Cardiac septum (tissue), 1 donor: ENCODE measurements around a stretch of chr1.

- PRO-cap: bidirectional peak, plus-strand start at chr1:234533227, minus-strand start at chr1:234533124; bidirectional peak, plus-strand start at chr1:234533391, minus-strand start at chr1:234533309
Measured at GRCh38 chr1:234533052-234533787, 54.2 kb upstream of the TARBP1 start.

- PRO-cap: no peak
Measured at GRCh38 chr1:234583165-234583535, 26.8 kb downstream of the IRF2BP2 start.

DNA sequence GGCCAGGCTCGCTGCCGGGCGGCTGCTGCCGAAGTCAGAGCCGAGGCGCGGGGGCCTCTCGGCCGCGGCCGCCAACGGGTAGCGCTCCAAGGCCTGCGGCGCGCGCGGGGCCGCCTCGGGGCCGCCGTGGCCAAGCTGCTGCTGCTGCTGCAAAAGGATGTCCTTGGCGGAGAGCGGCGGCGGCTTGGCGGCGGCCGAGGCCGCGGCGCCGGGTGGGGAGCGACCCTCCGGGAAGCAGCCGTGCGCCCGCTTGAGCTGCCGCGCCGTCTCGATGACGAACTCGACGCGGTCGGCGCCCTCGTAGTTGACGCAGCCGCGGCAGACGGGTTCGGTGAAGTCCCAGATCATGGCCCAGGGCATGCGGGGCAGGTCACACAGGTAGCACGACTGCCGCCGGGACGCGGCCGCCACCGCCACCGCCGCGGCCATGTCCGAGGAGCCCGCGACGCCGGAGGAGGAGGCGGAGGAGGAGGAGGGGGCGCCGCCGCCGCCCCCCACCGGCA lies 861 bp downstream of the IRF2BP2 start:
- PRO-cap: bidirectional peak, plus-strand start outside the sequence, minus-strand start at position 273 of the sequence

DNA sequence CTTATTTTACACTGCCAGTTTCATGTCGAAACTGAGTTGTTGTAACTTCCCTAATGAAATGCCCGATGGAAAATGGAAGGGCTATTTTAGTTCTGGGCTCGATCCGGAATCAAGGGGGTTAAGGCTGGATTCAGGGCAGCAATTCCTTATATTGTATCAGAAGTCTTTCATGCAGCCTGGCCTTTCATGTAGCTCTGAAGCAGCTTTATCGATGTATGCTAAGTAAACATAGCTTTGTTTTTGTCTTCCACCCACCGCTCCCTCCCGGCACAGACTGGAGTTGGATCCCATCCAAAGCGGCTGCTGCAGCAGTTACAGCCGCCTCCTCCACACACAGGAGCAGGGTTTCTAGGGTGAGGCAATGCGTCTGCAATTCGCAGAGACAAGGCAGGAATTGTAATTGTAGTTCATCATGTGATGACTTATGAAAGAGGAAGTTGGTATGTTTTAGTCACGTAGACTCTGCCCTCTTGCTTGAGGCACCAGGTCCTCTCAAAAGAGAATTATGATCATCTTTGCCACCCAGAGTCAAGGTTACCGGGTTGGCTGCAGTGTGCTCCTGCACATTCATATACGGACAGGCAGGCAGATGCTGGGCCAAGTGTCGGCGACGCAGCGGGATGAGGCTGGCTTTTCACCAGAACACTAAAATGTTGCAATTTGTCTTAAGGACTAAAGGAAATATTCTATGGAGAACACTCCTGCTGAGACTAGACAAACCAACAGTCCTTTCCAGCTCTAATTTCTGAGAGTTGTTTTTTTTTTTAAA lies 2.6 kb upstream of the IRF2BP2 start:
- PRO-cap: bidirectional peak, plus-strand start at position 336 of the sequence, minus-strand start at position 276 of the sequence; bidirectional peak, plus-strand start at position 600 of the sequence, minus-strand start at position 369 of the sequence

DNA sequence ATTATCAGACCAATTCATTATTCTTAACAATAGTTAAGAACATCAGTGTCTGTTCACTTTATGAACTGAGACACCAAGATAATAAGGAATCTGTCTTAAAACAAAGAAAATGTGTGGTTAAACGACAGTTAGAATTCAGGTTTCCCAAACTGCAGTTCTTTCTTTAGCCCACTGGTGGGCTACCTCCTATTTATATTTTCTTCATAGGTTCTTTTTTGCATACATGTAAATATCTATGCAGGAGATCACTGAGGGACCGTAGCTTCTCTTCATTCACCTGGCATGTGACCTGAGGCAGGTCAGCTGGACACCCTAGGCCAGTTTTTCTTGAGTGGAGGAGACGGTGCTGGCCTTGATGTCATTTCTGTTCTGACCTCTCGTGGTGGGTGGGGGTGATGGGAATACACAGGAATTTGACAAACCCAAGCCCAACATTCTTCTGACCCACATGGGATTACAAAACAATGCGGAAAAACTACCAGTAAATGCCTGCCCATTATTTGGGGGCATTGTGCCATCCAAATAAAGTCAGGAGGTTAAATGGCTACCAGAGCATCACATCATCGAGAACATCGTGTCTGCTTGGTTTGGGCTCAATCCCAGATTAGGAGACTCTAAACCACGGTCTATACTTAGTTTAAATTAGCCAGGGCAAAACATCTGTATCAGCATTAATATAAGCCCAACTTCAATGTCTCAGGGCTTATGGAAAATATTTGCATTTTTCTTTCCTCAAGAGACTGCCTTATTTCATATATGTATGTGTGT lies 7.2 kb upstream of the IRF2BP2 start:
- PRO-cap: no peak

DNA sequence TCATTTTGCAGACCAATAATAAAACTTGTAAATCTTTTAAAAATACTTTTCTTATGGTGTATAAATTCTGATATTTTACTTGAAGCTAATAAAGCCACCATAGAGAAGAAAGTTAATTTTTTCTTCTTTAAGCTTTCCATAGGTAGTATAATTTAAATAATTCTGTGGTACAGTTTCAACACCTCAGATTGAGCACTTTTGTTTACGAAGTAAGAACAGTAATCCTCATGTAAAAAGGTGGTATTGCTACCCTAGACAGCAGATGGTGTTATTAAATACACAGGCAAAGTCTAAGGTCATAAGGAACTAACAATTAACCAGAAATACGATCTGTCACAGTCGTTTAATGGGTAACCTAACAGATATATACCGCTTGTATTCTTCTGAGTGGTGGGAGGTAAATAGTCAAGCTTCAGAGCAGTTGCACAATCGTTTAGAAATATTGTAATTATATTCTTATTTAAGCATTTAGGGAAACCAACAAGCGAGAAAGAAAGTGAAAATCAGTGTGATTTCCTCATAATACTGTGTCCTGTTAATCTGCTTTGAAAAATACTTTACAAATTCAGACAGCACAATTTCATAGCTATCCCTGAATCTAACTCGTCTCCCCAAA lies 9.8 kb upstream of the IRF2BP2 start:
- PRO-cap: no peak

GRCh38 chr1:234631645-234632337 lies 21.8 kb upstream of the IRF2BP2 start:
- PRO-cap: no peak

- PRO-cap: no peak
Measured at GRCh38 chr1:234658112-234658700, 48.2 kb upstream of the IRF2BP2 start.

DNA sequence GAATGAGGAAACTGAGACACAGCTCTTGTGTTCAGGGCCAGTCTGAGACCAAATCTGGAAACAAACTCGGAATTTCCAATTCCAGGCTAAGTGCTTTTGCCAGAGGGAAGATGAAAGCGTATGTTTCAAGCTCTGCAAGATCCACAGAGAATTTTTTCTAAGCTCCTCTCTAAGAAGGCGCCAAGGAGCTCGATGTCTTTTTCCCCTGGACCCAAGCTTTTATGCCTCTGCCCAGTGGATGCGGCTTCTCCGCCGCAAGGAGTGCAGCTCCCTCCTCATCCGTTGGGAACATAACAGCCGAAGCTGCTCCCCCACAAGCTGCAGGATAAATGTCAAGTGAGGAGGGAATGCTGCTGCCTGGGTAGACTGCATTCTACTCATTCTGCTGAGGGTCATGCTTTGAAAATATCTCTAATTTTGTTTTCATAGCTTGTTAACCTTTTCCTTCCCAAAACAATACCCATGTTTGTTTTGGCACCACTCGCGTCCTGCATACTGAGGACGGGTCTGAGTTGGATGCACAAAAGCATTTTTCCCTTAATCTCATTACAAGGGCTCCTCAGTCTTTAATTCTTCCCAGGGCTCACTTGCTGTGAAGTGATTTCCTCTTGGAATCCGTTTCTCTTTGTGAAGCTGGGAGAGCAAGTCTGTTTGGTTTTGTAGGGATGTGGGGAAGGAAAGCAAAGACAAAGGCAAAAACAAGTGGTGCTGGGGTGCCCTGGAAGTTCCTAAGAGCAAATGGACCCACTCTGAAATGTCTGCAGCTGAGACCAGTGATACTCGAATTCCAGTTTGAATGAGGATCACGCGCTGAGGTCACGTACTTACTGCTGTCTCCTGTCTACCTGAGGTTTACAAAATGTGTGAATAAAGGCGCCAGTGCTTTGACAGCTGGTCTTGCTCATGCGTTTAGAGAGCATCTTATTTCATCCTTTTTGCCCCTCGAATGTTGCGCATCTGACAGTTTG lies 134.0 kb upstream of the IRF2BP2 start:
- PRO-cap: unidirectional peak, plus-strand start at position 323 of the sequence

DNA sequence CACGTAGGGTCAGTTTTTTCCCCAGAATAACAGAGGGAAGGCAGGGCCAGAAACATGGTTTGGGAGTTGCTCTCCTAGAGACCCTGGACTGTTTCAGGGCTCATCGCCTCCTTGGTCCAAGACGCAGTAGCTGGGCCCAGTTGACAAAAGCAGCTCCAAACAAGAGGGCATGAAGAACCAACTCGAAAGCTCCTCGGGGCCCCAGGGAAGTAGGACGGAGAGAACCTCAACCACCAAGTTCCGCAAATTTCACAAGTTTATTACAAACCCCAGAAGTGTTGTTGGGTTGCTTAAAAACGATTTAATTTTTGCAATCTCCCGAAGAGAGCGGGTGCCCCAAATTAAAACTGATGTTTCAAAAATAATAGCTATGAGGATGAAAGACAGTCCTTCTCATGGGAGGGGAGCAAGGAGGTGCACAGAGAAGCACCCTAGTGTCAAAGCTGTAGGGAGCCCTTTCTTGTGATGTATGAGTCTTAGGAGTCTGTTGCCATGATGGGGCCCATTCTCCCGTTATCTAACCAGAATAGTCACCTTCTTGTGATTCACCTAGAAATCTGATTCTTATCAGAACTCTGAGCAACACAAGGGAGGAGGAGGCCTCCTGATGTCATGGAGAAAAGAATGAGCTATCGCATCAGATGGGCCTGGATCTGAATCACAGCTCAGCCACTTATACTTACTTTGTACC lies 165.6 kb upstream of the IRF2BP2 start:
- PRO-cap: no peak

DNA sequence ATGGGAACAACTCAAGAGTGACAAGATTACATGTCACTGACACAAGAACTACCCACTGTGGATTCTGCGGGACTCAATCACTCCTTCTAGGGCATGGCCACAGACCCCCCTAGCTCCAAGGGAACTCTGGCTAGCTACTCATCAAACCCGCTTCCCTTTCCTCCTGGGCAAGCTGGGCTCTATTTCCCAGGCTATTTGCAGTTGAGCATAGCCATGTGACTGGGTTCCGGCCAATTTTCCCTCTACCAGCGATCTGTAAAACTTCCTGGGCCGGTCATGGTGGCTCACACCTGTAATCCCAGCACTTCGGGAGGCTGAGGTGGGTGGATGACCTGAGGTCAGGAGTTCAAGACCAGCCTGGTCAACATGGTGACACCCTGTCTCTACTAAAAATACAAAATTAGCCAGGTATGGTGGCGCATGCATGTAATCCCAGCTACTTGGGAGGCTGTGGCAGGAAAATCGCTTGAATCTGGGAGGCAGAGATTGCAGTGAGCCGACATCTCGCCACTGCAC lies 214.9 kb upstream of the IRF2BP2 start:
- PRO-cap: no peak

DNA sequence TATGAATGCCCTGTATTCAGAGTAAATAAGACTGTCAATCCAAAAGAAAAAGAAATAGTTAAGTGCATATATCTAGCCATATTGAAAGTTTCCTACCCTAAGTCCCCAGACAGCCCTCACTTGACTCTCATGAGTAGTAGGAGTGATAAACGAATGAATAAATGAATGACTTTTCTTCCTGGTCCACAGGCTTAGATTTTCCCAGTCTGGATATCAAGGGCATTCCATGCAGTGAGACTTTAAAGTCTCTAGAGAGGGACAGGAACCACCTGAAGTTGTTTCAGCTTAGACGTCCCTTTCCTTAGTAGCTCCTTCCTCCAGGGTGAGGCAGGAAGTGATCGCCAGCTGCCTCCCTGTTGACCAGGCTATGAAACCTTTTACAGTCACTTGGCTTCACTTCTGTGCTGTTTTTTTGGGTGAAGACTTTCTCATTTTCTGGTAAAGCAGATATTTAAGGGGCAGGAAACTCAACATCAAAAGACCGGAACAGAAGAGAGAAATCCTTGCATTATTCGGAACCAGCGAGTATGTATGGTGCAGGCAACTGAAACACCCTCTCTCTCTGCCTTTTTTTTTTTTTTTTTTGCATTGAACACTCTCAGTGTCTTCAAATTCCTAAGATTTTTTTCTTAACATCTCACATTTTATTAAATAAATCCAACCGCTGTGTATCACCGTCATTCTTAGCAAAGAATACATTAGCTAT lies 234.5 kb upstream of the IRF2BP2 start:
- PRO-cap: no peak

DNA sequence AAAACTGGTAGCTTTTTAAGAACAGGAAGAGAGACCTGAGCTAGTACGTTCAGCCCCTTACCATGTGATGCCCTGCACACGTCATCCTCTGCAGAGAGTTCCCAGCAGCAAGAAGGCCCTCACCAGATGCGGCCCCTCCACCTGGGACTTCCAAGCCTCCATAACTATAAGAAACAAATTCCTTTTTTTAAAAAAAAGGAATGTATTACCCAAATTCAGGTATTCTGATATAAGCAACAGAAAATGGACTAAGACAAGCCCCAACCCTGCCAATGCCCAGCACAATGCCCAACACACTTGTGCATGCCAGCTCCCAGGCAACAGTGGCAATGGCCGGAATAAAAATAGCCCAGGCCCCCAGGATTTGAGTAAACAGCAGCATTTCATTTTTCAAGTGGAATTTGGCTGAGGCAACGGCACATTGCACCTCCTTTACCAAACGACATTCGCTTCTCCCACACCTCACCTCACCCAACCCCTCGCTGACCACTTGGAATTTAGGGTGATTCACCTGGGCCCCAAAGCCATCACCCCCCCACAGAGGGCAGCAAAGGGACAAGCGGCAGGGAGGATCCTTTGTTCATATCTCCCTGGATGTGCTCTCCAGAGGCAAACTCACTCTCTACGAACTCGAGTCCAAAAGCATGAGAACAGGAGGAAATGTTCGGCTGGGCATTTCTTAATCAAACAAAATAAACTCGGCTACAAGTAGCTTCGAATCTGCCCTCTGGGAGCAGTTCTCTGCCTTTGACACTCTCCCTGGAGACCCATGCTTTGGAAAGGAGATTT lies 215.8 kb downstream of the TOMM20 start:
- PRO-cap: no peak

GRCh38 chr1:234933463-234934077 lies 195.1 kb downstream of the TOMM20 start:
- PRO-cap: no peak

DNA sequence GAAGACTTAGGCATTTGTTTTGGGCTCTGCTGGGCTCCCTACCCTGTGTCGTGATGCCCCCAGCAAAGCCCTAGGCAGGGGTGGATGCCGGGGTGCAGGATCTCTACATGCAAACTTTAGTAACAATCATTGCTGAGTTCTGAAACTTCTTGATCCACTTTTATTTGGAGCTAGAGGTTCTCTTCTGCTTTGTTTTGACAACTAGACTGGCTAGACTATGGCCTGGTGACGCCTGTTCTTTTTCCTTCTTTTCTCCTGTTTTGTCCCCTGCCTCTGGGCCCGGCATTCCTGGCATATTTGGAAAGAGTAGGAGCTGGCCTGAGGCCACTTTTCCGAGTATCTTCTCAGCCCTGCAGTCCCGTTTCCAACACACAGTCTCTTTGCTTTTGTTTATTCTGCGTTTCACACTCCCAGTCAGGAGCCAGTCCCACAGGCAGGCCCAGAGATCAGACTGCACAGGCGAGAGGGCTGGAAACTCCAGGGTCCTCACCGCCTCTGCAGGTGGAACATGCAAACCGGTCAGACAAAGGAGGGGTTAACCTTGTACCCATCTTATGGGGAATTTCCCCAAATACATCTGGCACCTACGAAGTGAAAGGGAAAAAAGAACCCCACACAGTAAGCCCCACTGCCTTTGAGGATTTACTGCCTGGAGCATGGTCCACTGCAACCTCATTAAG lies 141.2 kb downstream of the TOMM20 start:
- PRO-cap: no peak

- PRO-cap: no peak
Measured at GRCh38 chr1:235108912-235109878, 19.4 kb downstream of the TOMM20 start.

DNA sequence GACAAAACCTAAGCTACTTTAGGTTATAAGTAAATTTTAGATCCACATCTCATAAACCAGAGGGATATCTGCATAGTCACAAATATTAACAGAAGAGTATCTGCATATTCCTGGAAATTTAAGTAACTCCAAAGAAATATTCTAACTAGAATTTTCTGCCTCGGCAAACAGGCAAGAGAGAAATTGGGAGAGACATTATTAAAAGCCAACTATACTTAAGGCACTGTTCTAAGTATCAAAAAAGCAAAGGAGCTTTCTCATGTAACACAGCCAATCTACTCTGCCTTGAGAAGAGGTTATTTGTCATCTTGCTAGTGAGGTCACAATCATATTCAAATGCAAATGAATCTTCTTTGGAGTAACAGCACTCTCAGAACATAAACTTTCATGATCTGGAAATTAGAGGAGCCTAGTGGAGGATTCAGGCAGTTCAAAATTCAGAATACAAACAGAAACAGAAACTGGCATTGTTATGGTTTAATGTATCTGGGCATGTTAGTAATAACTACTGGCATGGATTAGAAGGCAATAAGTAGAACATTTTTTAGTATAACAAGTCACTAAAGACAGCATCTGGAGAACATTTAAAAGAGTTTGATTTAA lies 57.4 kb downstream of the ARID4B start:
- PRO-cap: no peak

GRCh38 chr1:235329112-235329973 lies 973 bp downstream of the GGPS1 start:
- PRO-cap: no peak

DNA sequence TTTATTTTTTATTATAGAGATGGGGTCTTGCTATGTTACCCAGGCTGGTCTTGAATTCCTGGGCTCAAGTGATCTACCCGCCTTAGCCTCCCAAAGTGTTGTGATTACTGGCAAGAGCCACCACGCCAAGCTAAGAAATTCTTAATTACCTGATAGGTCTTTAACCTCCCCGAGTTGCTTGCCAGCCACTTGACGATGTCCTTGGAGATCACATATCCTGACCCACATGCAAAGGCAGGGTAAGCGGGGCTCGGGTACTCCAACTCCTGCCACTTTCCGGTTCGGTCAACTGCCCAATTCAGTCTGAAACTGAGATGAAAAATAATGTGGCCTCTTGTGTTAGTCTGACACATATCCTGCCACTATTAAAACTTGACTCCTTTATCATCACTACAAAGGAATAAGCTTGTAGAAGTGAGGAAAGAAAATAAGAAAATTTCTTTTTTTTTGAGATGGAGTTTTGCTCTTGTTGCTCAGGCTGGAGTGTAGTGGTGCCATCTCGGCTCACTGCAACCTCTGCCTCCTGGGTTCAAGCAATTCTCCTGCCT lies 50.2 kb downstream of the B3GALNT2 start:
- PRO-cap: no peak

DNA sequence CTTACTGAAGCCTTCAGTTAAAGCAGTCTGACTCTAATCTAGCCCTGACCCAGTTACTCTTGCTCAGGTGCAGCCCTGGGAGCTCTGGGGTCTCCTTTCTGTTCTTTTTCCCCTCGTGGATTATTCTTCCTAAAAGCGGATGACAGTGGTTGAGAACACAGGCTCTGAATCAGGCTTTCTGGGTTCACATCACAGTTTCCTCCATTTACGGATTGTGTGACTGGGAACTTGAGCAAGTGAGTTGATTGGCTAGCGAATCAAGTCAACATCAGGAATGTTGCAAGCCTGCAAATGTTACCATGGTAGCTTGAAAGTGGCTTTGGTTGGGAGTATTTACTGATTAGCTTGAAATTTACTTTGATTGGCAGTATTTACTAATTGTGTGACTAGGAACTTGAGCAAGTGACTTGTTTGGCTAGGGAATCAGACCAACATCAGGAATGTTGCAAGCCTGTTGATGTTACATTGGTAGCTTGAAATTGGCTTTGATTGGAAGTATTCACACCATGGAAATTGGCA lies 22.8 kb upstream of the B3GALNT2 start:
- PRO-cap: no peak